Aorta (tissue), 1 donor: ENCODE measurements around a stretch of chr1.

- PRO-cap, result no peak
Measured at GRCh38 chr1:54564131-54564896, 16.3 kb downstream of the ACOT11 start.

GRCh38 chr1:54807062-54807730 is 1.3 kb downstream of the LEXM start:
- PRO-cap, result no peak

DNA sequence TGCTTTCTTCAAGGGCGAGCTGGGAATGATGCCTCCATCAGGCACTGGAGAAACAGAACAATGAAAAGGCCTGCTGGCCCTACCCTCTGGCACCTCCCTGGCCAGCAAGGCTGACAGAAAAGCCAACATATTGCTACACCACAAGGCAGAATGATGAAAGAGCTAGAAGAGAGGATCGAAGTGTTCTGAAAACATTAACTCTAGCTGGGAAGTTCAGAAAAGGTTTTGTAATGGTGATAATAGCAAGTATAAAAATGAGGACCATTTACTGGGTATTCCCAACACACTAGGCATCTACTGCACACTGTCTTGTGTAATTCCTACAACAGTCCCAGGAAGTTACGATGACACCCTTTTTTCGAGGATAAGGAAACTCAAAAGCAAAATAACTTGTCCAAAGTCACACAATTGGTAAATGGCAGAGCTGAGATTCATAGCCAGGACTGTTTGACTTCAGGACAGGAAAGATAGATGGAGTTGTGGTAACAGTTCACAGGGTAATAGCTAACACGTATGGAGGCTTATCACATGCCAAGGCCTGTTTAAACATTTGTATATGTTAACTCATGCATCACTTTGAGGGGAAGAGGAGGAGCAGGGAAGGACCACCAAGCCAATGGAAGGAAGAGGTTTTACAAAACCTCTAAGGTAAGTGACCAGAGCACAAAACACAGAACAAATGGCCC is 3.0 kb downstream of the DHCR24 start:
- PRO-cap, result no peak

DNA sequence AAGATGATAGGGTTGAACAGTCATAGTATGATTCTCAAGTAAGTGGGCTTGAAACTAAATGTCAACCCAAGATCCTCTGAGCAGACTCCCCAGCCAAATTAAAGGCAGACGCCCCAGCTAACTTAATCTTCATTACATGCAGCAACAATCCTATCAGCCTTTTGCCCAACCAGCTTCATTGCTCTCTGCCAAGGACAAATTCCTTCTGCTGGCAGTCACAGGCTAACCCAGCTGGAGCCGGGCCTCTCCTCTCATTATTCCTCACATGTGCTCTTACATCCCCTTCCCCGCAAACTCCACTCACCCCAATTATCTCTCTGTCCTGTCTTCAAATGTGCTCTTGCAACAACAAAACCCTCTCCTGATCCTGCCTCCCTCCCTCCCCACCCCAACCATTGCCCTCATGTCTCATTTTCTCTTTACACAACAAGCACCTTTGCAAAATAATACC is 35.8 kb upstream of the DHCR24 start:
- PRO-cap, result no peak

DNA sequence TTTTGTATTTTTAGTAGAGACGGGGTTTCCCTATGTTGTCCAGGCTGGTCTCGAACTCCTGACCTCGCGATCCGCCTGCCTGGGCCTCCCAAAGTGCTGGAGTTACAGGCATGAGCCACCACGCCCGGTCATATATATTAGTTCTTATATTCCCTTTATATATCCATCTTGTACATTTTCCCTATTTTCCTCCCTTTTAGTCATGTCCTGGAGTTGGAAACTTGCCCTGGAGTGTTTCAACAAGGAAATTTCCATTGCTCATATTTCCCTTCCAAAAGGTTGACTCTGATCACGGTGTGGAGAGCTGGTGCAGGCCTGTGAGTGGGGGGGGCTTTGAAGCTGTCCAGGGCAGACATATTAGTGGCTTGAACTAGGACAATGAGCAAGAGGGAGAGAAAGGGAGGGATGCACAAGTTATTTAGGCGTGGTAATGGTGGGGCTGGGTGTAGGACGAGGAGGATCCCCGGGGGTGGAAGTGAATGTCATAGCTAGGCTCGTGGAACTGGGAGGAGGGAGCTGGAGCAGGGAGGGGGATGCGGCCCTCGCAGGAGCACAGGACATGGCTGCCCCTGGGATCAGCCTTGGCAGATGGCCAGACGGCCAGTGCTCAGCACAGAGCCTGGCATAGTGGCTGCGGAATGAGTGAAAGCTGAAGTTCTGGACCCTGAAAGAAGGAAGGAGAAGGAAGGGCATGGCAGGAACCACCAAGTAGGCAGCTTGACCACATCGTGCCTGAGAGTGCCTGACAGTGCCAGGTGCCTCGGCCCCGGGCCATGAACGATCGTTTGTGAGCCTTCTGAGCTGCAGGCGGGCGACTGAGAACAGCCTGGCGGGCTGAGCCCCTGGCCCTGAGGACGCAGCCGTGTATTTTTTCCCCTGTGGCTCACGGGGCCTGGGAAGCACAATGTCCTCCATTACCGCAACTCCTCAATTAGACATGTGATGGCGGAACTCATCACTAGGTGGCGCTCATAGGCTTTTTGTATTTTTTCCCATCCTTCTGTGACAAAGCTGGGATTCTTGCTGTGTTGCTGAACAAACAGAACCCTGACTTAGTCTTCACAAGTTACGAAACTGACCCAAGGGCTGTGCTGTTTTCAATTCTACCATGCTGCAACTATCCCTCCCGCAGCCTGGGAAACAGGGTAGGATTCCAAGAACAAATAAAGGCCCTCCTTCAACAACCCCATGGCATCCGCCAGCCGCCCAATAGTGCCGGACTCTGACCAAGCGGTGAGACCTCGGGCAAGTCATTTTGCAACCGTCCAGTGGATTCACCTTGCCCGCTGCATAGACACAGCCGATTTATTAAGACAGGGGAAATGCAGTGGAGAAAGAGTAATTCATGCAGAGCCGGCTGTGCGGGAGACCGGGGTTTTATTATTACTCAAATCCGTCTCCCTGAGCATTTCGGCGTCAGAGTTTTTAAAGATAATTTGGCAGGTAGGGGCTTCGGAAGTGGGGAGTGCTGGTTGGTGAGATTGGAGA is 30.0 kb upstream of the TMEM61 start:
- PRO-cap, result no peak

- PRO-cap, result no peak
Measured at GRCh38 chr1:54995623-54996143, 3.0 kb upstream of the BSND start.

GRCh38 chr1:55125847-55126622 is 86.7 kb downstream of the PCSK9 start:
- PRO-cap, result no peak

- PRO-cap, result no peak
Measured at GRCh38 chr1:55244602-55244949, 29.4 kb upstream of the USP24 start.

GRCh38 chr1:55575927-55576522 is 360.9 kb upstream of the USP24 start:
- PRO-cap, result no peak

GRCh38 chr1:56133903-56134170 is 445.5 kb downstream of the PLPP3 start:
- PRO-cap, result no peak

DNA sequence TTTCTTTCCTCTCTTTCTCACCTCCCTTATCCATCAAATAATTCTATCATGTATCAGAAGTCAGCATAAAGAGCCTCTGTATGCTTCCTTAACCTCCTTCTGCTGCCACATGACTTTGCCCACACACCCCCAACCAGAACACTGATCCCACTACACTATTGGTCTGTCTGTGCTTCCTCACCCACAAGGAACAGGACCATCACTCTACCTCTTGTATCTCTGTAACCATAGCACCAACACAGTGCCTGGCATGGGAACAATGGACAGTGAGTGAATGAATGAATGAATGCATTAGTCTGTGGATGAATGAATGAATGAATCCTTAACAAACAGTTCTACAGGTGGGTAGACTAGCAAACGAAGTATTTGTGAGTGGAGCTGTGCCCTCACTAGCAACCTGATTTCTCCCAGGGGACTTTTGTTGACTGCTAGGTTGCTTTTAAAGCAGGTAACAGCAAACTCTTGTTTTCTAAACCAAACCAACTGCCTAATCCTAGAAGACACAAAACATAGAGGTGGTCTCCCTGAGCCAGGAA is 199.6 kb downstream of the PLPP3 start:
- PRO-cap, result no peak

DNA sequence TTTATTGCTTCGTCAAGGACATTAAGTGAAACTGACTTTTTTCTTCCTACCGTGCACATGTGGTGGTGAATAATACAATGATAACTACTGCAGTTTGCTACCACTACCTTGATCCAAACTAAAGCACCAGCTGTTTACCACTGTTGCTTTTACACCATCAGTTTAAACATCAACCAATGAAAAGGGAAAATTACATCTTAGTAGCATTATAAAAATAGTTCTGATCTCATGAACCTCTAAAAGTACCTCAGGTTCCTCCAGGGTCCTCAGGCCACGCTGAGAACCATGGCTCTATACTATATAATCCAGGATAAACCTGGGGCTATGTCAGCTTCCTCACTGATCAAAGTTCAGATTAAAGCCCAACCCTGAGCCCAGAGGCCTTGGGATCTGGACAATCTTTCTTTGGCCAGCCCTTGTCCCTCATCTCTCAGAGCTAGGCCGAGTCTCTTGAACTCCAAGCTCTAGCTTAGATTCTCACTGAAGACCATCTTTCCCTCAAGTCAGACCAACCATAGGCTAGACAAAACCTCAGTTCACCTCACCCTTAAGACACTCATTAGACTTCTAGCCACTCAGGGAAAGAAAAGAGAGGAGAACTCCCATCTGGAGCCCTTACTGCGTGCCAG is 168.4 kb downstream of the PLPP3 start:
- PRO-cap, result no peak

DNA sequence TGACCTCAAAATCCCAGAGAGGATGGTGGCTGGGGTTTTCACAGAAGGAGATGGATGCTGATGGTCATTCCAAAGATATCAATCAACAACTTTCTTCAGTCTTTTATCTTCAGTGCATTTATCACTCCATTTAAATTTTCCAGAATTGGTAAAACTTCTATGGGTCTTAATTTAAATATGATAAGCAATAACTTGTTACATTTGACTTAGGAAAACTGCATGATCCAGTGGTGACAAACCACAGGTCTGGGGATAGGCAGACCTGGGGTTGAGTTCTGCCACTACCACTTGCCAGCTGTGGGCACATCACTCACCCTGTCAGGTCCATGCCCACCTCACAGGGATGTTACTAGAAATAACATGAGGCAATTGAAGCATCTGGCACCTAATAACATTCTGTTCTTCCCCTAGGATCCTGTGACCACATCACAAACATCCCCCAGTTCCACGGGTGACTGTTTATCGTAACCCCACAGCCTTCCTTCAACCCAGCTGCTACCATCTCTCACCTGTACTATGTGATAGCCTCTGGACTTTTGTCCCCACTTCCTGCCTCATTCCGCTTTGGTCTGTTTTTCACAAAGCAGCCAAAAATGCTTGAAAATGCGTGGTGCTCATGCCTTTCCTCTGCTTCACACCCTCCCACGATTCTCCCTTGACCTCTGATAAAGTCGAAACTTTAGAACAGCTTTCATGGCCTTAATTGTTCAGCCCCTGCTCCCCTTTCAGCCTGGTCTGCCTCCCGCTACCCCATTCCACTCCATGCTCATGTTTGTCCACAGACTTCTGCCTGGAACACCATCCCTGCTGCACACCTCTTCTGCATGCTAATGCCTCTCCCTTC is 165.9 kb downstream of the PLPP3 start:
- PRO-cap, result no peak

DNA sequence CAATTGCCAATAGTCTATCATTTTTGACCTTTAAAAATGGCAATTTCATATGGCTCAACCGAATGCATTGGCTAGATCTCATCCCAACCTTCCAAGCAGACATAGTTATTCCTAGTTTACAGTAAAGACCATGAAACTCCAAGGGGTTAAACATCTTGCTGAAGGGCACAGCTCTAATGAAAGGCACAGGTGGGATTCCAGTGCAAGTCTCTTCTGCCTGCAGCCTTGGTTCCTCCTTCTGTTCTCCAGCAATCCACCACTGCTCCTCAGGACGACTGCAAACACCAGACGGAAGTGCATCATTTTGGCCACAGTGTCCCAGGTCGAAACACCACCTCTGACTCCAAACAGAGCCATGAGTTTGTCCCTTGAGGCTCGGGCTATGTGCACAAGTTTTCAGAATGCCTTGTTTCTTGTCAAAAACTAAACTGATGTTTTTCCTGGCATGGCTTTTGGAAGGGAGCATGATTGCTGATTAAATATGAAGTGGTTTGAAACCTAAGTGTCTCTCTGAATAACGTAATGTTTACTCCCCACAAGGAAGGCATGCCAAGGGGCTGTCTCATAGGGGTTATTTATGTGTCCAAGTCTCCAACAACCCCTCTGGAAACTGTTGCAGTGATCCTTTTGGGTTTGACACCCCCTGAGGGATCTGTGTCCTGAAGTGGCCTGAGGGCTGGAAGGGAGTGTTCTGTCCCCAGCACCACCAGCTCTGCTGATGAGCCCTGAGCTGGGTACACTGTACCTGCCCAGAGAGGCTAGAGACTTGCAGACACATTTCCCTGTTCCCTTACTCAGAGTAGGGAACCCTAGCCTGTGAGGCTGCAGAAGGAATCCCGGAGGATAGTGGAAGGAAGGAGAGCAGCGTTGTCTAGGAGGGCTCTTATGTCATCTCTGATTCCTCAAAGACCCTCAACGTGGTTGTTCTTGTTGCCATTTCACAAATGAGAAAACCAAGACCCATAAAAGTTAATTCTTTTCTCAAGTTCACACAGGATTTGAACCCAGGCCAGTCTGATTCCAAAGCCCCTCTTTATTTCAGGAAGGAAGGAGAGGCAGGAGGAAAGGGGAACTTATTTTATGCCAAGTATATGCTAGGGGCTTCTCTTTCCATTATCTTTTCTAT is 132.7 kb downstream of the PLPP3 start:
- PRO-cap, result no peak

GRCh38 chr1:56447624-56448373 is 131.6 kb downstream of the PLPP3 start:
- PRO-cap, result no peak

- PRO-cap, result no peak
Measured at GRCh38 chr1:56448755-56449535, 130.4 kb downstream of the PLPP3 start.

DNA sequence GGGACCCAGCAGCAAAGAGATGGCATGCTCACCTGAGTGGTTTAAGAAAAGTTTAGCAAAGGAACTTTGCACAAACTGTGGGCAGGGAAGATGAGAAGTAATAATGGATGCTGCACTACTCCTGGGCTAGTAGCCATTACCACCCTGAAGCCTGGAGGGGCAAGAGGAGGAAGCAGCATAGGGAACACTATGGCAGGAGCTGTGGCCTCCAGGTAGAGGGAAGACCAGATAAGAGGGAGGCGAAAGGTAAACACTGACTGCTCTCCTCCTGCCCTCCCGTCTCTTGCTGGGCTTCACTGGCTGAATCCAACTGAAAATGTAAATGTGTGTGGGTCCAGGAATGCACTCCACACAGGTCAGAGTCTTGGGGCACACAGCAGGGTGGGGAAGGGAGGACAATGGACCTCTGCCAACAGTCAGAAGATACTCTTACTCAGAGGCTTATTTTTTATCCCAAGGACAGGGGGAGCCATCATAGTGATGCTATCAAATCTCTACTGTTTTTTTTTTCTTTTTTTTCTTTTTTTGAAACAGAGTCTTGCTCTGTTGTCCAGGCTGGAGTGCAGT is 129.1 kb downstream of the PLPP3 start:
- PRO-cap, result no peak

DNA sequence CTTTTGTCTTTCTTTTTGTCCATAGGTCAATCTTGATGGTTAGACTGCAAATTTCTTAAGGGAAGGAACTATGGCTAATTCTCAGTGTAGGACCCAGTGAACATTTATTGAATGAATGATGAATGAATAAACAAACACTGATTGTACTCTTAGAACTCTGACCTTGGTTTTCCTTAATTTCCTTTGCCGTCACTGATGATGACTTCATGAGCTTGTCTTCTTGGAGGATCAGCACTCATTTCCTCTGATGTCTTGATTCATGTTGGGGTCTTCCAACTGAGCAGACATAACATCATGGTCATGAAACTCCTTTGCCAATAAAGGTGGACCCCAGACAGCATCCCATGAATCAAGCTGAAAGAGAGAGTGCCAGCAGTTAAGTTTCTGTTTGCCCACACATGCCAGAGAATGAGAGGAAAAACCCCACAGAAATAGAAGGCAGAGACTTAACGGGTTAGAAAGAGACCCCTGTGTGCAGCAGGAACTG is 96.2 kb downstream of the PLPP3 start:
- PRO-cap, result no peak

DNA sequence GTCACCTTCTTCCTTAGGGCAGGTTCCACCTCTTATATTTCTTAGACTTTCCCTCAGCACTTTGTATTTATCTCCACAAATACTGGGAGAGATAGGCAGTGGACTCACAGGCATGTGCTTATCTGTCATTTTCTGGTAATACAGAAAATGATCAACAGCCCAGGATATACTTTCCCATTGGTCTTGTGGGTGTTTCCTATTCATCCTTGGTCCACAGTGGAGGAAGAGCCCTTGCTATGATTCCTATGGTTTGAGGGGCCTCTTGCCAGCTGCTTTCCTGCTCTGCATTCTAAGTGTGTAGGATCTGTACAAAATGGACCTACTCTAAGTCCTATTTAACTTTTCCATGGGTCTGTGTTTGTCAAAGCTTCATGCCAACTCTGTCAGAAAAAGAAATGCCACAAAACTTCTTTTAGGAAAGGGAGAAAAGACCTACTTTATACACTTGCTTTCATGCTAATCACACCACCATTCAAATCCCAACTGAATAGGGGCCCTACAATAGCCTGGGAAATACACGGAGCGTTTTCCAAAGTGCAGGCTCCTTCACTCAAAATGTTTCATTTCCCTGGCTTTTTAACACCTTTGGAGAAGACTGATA is 16.4 kb downstream of the PLPP3 start:
- PRO-cap, result no peak

DNA sequence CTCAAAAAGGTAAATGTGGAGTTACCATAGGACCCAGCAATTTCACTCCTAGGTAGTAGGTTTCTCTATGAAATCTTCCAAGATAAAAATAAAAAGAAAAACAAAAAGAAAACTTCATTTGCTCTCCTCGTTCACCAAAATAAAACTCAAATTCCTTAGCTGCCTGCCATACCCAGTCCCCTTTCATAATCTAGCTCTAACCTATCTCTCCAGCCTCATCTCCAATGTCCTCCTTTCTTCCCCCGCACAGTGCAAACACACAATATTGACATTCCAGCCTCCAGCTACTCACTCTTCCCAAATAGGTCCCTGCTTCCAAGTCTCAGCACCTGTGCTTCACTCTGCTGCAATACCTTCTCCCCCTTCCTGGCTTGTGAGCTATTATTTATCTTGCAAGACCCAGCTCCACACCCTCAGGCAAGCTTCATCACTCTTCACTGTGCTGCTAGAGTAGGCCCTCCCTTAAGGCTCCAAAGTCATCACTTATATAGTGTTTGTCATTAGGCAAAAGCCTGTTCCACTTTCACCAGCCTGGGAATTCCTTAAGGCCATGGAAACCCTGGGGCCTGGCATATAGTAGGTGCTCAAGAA is 9.7 kb downstream of the PLPP3 start:
- PRO-cap, result no peak